Metastatic Breast Carcinoma in the Ovary (tissue), 3 donors: Measurements from ENCODE around the genes GAD1 and METTL8.

DNA sequence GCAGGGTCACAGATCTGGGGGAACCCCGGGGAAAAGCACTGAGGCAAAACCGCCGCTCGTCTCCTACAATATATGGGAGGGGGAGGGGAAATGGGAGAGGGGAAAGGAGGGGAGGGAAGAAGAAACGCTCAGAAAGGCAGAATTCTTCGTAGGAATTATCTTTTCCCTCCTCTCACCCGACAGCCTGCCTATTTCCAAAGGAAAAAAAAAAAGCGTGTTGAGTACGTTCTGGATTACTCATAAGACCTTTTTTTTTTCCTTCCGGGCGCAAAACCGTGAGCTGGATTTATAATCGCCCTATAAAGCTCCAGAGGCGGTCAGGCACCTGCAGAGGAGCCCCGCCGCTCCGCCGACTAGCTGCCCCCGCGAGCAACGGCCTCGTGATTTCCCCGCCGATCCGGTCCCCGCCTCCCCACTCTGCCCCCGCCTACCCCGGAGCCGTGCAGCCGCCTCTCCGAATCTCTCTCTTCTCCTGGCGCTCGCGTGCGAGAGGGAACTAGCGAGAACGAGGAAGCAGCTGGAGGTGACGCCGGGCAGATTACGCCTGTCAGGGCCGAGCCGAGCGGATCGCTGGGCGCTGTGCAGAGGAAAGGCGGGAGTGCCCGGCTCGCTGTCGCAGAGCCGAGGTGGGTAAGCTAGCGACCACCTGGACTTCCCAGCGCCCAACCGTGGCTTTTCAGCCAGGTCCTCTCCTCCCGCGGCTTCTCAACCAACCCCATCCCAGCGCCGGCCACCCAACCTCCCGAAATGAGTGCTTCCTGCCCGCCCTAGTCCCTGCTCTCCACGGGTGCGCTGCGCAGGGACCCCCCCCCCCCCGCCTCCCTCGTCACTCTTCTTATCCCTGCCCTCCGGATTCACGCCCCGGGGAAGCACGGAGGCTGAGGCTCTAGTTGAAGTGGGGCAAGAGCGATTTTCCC is at the start of gene GAD1:
Gene GAD1, plus strand, starts transcription at position 465 of the 917 bp plus-strand sequence.
- PRO-cap, 3 experiments: peak in 1 of 3 experiments; most common plus-strand start position 495 of the sequence (in 1); most common minus-strand start position 359 of the sequence (in 1)

GRCh38 chr2:170930207-170930831 is 1.3 kb downstream of the GORASP2 start:
- PRO-cap, 3 experiments: peak in 1 of 3 experiments; most common minus-strand start chr2:170930404 (in 1)

DNA sequence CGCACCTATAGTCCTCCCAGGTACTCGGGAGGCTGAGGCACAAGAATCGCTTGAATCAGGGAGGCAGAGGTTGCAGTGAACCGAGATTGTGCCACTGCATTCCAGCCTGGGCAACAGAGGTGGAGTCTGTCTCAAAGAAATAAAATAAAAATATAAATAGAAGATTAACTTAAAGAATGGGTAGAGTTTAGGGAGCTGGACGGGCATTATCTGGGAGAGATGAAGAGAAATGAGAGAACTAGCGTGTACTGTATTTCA is 18.9 kb downstream of the GORASP2 start:
- PRO-cap, 3 experiments: no peak in any of the 3 experiments

DNA sequence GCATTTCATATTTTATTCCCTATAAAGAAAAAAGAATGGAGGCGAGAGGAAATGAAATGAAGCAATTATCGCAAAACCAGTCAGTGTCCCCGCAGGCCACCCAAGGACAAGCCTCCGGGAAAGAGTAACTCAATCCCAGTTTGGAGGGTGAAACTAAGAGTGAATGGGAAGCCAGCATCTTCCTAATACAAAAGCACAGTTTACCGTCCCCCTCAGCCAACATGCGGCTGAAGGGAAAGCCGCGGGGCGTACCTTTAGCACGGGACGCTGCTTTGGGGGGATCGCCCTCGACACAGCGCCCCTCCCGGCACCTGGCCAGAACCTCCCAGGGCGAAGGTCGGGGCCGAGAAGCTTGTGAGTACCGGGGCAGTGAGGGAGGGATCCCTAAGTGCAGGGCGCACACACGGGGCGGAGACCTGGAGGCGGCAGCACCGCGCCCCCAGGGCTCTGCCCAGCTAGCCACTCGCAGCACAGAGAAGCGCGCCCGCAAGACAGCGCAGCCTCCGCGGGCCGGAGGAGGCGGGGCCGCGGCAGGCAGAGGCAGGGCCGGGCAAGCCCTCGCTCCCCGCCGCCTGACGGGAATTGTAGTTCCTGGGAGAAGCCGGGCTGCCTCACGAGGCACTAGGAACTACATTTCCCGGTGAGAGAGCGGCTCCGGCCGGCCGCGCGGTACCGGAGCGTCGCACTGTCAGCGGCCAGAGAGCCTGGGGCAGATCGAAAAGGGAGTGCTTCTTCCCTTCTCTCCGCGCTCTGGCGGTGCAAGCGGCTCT is at the start of gene METTL8:
Gene METTL8, minus strand, starts transcription at position 360 of the 770 bp plus-strand sequence.
- PRO-cap, 3 experiments: peak in 3 of 3 experiments; most common plus-strand start position 698 of the sequence (in 2); most common minus-strand start position 360 of the sequence (in 3)

DNA sequence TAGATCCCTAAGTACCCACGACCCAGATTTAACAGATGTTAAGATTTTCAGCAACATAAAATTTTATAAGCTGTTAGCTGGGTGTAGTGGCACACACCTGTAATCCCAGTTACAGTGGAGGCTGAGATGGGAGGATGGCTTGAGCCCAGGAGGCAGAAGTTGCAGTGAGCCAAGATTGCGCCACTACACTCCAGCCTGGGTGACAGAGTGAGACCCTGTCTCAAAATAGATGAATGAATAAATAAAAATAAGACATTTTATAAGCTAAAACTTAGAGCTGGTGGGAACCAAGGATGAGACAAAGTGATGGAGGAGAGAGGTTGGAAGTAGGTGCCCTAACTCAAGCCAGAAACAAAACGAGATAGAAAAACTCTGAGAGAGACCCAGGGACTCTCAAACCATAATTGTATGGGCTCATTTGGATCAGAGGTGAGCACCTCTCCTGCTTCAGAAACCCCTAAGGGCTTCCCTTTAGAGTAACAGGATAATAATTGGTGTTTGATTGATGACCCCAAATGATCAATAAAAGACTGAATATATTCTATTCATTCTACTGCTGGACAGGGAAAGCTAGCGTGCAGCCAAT is 12.6 kb downstream of the CYBRD1 start:
- PRO-cap, 3 experiments: no peak in any of the 3 experiments

GRCh38 chr2:171556643-171557038 is 34.4 kb downstream of the CYBRD1 start:
- PRO-cap, 3 experiments: no peak in any of the 3 experiments

GRCh38 chr2:171699712-171700336 is 12.6 kb downstream of the DYNC1I2 start:
- PRO-cap, 3 experiments: no peak in any of the 3 experiments

DNA sequence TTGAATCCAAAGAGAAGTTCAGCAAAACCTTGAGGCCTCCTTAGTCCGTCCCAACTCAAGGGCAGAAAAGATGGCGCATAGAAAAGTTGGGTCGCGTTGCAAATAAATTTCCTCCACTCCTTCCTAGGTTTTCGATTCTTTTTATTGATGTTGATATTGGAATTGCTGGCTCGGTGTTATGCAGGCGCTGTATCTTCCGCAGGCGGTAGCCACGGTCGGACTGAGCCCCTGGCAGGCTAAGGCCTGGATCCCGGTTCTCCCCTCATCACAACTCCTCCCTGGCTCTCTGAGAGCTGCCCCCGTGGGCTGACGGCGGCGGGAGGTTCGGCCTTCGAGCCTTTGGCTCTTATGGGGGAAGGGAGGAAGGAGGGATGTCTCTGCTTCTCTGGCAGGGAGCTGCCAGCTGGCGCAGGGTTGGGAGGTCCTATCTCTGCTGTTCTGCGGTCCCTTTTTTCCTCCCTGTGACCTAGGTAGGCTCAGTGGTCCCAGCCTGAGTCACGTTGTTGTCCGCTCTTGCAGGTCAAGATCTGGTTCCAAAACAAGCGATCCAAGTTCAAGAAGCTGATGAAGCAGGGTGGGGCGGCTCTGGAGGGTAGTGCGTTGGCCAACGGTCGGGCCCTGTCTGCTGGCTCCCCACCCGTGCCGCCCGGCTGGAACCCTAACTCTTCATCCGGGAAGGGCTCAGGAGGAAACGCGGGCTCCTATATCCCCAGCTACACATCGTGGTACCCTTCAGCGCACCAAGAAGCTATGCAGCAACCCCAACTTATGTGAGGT is 2.4 kb downstream of the DLX1 start:
- PRO-cap, 3 experiments: no peak in any of the 3 experiments

- PRO-cap, 3 experiments: no peak in any of the 3 experiments
Measured at GRCh38 chr2:172090096-172091268, 5.2 kb downstream of the DLX1 start.

DNA sequence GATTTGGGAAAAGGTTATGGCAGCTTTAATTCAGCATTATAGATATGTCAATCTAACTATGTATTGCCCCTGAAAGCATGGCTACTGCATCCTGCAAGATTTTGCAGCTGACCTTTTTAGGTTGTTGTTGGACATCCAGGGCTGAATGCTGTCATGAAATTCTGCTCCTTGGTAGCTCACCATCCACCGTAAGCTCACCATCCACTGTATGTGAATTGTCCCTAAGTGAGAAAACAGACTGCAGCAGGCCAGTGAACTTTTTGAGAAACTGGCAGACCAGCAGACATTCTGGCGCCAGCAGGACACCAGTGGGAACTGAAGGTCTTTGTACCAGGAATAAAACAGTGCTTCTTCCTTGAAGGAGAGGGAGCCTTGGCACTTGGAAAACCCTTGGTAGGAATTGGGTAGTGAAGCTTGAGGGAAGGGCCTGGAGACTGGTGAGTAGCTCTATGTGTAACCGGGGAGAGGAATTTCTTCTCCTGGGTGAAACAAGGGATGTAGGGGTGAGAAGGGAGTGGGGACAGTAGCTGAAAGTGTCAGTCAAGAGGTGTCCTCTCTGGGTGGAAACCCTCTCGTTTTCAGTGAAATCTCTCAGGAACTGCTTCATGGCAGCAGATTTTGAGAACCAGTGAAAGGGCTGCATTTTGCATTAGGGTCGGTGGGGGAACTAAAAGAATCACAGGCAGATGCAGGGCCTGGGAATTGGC is 131.3 kb upstream of the DLX2 start:
- PRO-cap, 3 experiments: no peak in any of the 3 experiments

DNA sequence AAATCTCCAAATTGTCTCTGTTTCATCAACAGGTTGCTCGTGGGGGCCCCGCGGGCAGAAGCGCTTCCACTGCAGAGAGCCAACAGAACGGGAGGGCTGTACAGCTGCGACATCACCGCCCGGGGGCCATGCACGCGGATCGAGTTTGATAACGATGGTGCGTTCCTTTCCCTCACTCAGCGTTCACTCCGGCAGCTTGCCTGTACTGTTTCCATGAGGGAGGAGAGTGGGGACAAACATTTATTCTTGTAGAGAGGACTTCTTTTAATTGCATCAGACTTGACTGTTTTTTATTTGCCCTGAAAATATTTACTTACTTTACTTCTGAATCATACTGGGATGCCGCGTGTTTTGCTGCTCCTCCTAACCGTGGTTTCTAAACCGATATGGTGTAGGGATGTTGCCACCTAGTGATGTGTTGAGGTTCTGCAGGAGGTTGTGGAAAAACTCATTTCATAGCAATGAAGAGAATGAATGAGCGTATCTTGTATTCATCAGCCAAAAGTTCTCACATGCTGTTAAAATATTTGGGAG is 38.2 kb downstream of the ITGA6 start:
- PRO-cap, 3 experiments: peak in 3 of 3 experiments; most common minus-strand start position 215 of the sequence (in 3)

DNA sequence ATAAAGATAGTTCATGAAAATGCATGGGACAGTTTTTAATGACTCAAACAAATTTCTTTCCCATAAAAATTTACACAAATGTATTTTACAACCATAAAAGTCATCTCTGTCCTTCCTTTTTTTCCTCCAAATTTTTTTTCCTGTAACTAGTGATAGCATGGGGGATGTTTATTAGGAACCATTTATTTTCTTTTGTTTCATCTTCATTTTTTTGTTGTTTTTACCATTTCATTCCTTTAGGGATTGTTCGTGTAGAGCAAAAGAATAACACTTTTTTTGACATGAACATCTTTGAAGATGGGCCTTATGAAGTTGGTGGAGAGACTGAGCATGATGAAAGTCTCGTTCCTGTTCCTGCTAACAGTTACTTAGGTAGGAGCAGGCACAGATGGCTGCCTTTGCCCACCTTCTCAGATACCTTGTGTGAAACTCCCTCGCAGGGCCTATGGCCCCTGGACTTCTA is 43.4 kb downstream of the ITGA6 start:
- PRO-cap, 3 experiments: no peak in any of the 3 experiments

DNA sequence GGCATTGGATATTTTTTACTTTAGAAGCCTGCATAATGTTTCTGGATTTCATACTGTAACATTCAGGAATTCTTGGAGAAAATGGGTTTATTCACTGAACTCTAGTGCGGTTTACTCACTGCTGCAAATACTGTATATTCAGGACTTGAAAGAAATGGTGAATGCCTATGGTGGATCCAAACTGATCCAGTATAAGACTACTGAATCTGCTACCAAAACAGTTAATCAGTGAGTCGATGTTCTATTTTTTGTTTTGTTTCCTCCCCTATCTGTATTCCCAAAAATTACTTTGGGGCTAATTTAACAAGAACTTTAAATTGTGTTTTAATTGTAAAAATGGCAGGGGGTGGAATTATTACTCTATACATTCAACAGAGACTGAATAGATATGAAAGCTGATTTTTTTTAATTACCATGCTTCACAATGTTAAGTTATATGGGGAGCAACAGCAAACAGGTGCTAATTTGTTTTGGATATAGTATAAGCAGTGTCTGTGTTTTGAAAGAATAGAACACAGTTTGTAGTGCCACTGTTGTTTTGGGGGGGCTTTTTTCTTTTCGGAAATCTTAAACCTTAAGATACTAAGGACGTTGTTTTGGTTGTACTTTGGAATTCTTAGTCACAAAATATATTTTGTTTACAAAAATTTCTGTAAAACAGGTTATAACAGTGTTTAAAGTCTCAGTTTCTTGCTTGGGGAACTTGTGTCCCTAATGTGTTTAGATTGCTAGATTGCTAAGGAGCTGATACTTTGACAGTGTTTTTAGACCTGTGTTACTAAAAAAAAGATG is 50.5 kb upstream of the PDK1 start:
- PRO-cap, 3 experiments: no peak in any of the 3 experiments

- PRO-cap, 3 experiments: no peak in any of the 3 experiments
Measured at GRCh38 chr2:172847579-172848034, 112.0 kb downstream of the RAPGEF4 start.

DNA sequence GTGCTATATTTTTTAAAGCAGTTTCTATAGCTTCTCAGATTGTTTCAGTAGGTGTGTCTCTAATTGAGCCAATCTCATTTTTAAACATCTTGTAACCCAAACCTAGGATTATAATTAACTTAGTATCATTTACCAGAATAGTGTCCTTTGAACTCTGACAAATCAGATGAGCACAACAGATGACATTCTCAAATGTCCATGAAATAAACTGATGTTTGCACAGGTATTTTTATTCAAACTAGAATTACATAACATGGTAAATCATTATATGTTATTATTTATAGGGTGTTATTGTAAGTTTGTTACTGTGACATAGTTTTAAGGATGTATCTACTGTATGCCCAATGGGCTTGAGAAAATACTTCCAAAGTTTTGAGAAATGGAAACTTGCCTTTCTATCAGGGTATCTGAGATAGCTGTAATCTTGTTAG is 126.1 kb upstream of the MAP3K20 start:
- PRO-cap, 3 experiments: no peak in any of the 3 experiments

DNA sequence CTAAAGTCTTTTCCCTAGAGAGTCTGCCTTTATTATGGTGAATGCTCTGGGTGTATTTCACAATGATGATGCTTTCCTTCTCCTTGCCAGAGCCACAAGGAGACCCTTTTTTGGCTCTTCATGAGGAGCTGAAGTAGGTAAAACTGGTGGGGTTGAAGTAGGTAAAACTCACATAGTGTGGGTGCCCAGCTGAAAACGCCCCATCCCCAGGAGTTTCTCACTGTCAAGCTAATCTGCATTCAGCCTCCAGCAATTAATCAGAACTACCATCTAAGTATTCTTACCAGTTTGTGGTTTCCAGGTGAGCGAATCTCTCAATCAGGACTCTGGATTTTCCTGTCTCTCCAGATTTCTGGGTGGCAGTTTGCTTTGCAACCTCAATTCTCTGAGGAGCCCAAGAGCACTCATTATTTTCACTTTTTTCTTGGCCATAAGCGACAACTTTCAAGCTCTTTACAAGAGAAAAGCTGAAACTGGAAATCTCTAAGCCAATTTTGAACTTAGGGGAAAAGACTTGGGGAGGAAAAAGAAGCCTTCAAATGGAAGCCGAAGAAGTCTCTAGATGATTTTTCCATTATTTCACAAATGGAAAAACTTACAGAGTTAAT is 121.6 kb upstream of the MAP3K20 start:
- PRO-cap, 3 experiments: peak in 1 of 3 experiments; most common plus-strand start position 380 of the sequence (in 1)

- PRO-cap, 3 experiments: peak in 3 of 3 experiments; most common minus-strand start chr2:173077236 (in 3)
Measured at GRCh38 chr2:173076971-173077503, 1.4 kb downstream of the MAP3K20 start.

DNA sequence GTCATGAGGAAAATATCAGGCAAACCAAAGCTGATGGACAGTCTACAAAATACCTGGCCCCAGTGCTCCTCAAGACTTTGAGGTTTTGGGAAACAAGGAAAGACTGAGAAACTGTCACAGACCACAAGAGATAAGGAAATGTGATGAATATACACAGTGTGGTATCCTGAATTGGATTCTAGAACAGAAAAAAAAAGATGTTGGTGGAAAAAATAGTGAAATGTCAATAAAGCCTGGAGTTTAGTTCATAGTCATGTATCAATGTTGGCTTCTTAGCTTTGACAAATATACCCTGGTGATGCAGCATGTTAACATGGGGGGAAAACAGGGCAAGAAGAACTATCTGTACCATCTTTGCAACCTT is 28.7 kb downstream of the MAP3K20 start:
- PRO-cap, 3 experiments: no peak in any of the 3 experiments

DNA sequence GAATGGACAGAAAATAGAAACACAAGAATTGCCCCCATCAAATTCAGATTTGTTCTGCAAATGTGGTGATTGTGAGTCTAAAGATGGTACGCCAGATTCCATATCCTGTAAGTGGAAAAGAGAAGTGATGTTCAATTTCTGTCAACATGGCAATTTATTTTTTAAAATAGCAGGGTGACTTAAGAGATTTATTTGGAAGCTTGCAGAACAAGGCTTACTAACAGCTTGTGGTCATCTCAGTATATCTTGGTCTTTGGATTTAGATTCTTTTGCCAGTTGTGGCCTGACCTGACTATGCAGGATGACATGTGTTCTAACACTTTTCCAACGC is 74.4 kb downstream of the MAP3K20 start:
- PRO-cap, 3 experiments: no peak in any of the 3 experiments

DNA sequence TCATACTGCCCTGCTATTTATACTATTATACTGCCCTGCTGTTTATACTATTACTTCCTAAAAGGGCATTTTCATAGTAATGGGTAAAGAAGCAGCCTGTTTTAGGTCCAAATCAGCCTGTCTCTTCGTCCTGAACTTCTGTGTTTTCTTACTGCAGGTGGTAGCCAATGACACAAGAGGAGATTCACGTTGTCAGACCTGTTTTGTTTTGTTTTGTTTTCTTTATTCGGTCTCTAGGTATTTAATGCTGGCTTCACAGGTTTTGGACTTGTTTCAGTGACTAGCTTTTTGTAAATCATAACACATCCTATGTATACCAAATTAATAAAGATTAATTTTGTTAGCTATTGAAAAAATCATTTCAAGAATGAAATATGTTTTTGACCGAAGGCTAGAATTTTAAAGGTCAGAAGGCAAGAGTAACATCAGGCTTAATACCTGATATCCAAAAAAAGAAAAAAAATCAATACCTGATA is 116.5 kb downstream of the MAP3K20 start:
- PRO-cap, 3 experiments: no peak in any of the 3 experiments